Cardiac atrium fibroblast (primary cell): ENCODE data around the genes AK9, GPR6 and CDC40.

DNA sequence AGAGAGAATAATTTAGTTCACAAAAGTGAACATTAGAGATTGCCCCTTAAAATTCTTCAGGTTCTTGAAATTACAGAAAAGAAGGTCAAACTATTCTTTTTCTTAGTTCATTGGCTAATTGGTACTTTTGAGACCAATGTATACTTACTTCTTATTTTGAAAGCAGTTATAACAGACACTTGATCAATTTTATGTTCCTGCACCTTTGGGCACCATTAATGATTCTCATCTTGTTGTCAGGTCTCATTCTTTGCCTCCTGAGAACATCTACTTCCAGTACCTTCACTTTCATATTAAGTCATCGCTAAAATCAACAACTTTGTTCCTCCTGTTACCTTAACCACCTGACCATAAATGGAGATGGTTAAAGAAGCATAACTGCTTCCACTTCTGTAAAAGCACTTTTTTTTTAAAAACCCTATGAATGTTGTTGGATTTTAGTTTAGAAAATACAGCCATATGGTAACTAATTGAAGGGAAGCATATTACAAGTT, 53.7 kb downstream of the AFG1L start:
- RAMPAGE, long total RNA: no peak

DNA sequence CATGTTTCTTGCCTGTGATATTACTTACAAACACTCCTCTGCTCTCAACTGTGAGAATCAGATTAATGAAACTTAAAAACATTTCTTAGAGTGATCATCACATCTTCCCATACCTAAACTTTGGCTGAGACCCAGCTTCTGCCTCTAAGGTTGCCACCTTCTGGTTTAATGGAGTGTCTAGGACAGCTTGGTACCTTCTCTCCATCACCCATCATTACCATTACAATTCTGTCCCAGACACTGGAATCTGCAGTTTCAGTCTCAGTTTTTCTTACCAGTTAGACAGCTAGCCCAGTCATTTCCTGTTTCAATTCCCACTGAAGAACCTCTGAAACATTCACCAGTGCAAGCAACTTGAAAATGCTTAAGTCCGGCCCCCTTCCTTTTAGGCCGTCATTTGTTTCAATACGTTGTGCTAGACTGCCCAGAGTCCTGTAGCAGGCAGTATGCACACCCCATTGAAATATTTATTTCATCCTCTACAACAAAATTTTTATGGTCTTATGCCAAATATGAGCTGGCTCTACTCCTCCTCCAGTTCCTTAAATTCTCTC, 107.0 kb upstream of the FOXO3 start:
- RAMPAGE, long total RNA: no peak

DNA sequence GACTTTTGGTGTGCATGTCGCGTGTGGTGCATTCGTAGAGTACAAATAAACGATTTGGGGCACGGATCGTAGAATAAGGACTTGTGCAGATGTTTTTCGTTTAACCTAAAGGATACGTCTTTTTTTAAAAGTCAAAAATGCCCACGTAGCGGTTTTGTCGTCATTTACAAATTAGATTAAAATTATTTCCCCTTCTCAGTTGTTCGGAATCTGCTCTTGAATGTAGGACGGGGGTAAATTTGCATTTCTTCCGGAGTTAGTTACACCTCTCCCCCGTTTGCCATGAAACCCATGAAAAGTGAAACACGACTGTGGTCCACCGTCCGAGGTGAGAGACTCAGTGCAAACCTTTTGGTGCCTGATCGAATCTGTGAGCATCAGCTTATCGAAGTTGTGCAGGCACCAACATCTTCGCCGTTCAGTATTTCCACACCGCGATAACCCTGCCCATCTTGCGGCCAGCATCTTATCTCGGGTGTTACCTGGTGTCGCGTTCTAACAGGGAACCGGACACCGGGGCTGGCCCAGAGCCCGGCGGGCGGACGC, 1.9 kb upstream of the FOXO3 start:
- RAMPAGE, long total RNA: no peak

DNA sequence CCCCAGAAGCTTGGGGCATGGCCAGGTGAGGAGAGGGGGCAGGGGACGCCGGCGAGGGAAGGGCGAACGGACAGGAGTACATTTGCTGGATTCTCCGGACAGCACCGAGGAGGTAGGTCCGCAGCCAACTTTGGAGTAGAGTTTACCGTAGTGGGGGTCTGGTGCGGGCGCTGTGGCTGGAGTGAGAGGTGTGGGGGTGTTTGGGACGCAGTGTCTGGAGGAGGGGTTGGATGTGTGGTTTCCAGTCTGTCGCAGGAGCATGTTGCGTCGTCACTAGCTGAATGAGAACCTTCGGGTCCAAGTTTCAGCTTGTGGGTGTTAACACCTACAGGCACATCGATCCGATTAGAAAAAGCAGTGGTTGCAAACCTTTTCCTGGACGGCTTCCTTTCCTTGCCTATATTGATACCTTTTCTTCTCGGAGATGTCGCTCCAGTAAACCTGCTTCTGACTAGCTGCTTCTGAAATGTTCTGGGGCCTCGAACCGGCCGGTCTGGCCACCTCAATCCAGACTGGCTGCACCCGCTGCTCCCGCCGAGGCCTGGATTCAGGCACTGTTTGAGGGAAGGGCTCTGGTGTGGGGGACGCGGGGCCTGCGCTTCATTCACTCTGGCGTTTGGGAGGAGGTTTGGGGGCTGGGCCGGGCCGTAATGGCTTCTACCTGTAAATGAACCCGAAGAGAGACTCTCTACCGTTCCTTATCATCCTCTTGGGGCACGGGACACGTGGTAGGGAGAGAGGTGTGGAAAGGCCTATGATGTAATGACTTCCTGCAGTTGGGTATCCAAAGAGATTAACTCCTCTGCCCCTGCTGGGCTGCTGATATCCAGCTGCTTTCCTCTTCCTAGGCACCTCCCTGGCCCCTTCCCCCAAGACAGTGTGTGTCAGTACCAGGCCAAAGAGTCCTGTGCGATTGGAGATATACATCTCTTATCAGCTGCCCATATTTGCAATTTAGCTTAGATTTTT, 1.6 kb downstream of the FOXO3 start:
- RAMPAGE, long total RNA: no peak

DNA sequence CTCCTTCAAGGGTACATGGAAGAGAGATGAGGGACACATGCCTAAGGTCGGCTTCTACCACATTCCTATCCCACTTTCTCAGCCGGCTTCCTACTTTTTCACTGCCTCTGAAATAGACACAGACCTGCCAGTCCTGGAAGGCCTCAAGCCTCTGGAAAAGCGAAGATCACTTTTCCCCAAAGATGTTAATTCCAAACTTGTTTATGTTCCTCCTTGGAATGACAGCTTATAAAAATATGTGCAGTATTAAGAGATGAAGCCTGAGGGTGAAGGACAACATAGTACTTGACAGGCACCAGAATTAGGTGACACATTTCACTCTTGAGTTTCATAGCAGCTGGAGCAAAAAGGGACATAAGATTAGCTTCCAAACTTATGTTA, 25.2 kb downstream of the FOXO3 start:
- RAMPAGE, long total RNA: no peak

GRCh38 chr6:108597943-108598773, 37.4 kb downstream of the FOXO3 start:
- RAMPAGE, long total RNA: no peak

GRCh38 chr6:108653685-108654488, 93.2 kb downstream of the FOXO3 start:
- RAMPAGE, long total RNA: no peak

DNA sequence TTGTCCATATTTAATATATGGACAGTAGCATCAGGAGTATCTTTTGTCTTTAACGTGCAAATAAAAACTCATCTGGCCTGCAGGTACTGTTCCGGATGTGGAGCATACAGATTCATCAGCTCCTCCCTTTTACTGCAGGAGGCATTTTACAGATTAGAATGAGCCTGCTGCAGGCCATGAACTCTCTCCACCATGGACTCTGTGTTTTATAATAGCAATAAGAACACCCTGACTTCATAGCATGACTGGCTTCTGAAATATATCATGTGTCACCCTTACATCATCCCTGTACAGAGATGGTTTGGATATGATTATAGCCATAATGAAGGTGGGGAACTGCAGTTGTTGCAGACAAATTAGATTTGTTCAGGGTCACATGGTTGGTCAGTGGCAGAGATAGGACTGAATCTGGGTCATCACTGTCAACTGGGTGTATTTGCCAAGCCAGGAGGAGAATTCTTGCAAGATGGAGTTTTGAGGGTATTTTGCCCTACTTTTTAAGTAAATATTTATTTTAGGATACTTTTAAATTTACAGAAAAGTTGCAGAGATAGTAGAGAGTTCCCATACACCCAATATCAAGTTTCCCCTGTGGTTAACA, 100.7 kb downstream of the FOXO3 start:
- RAMPAGE, long total RNA: no peak

DNA sequence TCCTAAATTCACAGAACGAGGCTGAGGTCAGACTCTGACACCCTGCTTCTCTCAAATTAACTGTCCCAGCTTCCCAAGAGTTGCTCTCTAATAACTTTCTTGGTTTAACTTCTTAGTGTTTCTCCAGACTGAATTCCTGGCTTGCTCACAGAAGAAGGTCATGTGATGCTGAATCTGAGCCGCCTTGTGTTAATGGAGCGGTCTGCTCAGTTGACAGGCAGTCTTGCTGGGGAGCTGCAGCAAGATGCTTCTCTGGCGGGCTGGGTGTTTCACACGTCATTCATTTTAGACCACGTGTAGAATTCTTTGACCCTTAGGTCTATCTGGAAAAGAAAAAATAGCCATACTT, 107.3 kb downstream of the FOXO3 start:
- RAMPAGE, long total RNA: no peak

DNA sequence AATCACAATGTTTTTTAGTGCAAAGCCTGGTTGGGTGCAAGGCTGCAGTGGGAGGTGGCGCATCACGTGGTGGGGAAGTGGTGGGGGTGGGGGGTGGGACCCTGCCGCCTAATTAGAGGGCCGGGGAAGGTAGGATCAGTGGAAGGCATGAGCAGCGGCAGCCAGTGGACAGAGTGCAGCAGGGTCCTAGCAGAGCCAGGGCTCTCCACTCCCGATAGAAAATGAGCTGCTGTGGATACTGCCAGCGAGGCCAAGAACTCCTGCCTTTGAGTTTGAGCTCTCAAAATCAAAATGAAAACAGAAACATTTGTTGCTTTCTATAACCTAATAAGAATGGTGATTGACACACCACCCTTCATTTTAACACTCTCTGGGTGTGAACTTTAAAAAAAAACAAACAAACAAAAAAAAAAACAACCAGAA, 8.9 kb upstream of the ARMC2 start:
- RAMPAGE, long total RNA: no peak

GRCh38 chr6:108851037-108851410, 2.8 kb downstream of the ARMC2 start:
- RAMPAGE, long total RNA: no peak

DNA sequence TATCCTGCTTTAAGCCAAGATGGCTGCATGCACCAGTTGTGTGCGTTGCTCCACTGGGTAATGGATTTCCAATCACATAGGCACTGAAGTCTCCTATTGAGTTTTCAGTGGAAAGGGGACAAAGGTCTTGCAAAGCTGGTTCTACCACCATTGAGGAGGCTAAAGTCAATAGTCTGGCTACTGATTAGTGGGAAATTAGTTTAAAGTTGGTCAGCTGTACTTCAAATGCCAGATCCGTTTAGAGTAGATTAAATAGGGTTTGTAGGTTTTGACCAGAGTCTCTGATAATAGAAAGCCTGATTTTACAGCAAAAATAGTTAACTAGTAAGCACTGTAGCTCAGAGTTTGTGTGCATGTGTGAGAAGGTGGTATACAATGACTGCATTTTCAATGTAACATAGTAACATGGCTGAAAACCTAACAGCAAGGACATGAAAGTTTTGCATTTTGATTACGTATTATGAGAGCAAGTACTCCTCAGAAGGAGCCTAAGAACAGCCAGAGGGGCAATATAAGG, 104.8 kb downstream of the SESN1 start:
- RAMPAGE, long total RNA: no peak

DNA sequence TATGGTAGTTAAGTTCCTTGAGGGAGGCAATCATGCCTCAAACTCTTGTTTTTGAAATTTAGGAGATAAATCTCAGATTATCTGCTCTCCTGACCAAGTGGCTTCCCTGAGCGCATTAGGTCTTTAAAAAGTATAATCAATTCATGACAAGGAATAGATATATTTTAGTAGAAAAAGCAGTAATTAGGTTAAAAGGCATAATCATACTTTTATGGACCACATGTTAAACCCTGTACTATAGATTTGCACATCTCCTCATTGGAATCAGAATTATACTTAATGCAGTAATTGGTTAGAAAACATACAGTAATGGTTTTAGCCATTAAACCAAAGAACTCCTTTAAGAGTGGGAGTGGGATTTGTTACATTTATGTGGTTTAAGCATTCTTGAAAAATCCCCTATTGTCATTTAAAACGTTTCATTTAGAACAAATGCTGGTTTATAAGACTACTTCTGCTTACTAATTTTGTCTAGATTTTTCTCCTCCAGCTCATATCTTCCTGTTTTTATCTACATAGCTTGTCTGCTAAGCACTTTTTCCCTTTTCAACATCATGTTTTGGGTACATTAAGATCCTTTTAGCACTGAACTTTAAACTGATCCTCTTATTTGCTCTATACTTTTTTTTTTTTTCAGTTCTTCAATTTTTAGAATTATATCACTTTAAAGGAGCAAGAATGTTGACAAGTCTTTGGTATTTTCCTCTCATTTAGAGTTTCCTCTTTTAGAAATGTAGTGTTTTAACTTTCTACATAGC, 81.1 kb downstream of the SESN1 start:
- RAMPAGE, long total RNA: no peak

GRCh38 chr6:109236349-109237522, 141.4 kb downstream of the CEP57L1 start:
- RAMPAGE, long total RNA: no peak

DNA sequence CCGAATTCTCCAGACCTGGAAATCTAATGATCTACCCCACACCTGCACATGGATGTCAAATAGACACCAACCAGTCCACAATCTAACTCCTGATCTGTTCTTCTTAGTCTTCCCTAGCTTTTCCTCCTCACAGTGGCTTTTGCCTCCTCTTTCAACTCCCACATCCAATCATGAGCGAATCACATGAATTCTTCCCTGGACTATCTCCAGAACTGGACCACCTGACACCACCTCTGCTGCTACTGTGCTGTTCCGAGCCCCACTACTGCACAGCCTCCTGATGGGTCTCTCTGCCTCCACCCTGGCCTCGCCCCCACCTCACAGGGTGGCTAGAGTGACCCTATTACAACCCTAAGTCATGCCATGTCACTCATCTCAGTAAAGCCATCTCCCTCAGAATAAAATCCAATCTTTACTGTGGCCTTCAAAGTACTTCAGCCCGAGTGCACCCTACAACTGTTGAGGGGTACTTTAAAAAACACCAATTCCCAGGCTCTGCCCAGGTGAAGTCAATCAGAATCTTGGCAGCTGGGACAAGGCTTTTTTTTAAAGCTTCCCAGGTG, 10.3 kb downstream of the ZBTB24 start:
- RAMPAGE, long total RNA: no peak

DNA sequence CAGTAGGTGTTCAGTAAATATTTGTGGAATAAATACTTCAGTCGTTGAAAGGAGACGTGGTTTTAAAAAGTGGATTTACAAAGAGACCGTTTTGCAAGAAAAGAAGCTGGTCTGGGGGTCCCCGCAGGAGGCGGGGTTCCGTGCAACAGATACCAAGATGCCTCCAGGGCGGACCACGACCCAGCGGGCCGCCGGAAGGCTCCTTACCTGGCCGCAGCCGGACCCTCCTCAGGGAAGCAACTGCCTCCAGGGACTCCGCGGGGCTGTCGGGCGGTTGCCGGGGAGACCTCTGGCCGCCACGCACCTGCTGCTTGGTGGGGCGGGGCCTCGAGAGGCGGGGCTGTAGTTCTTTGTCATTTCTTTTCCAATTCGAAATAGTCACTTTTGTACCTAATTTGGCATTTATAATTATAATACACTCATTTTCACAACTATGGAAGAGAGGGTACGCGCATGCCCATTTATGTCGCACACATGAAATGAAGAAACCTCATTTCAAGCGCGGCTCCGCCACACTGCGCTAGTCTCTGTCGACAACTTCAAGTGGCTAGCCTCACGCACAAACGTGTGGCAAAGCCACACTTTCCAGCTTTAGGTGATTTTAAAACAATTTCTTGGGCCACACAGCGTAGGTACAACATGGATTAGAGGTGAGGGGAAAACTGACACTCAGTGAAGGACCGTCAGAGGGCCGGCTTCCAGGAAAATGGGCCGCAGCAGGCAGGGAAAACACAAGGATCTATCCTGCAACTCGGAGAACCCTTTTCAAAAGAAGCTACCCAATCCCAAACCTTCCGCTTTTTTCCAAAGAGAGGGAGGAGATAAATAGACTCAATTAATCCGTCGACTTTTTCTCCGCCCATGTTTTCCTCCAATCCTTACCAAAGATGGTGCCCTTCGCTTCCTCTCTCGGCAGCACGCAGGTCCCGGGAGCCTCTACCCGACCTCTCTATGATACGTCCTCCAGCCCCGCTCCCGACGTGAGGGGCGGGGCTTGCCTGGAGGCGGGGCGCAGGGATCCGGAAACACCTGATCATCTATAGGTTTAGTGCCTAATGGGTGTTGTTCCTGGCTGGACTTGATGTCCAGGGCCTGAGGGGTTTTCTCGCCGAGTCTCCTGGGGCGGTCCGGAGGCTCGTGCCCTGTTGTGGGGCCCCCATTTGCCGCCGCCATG, at the start of gene AK9:
Gene AK9 (minus strand): TSS at position 938 of the 1,174 bp plus-strand sequence.
- RAMPAGE, long total RNA: no peak

DNA sequence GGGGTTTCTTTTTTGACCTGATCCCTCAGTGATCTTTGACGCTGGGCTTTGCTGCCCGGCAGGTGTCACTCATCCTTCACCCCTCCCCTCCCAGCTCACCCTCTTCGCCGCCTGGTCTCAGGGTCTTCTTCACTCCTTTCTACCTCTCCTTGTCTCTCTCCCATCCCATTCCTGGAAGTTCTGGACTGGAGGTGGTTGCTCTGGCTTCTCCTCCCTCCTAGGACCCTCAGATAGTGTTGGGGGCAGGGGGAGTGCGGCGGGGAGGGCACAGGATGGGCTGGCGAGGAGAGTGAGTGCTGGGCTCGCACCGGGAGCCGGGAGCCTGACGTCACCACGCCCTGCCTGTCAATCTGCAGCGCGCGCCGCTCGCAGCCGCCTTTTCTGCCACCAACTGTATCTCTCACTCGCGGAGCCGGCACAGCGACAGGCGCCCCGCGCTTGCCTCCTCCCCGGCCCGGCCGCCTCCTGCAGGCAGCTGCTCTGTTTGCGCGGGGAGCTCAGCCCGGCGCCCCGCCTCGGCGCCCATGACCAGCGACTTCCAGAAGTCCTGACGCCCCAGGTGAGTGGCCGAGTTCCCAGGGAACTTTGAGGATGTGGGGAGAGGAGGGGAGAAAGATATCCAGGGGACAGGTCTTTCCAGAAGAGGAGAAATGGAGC, at the start of gene GPR6:
Gene GPR6 (plus strand): TSS at position 403 of the 657 bp plus-strand sequence.
- RAMPAGE, long total RNA: no peak

GRCh38 chr6:110179778-110180339, 368 bp upstream of the CDC40 start:
- RAMPAGE, long total RNA: no peak

GRCh38 chr6:110180340-110181010, at the start of gene CDC40:
TSS of gene CDC40 (plus strand) at chr6:110180427.
- RAMPAGE, long total RNA: start-site peak on the plus strand at chr6:110180402-110180450, 487 and 37 reads in 2 replicates

GRCh38 chr6:110215346-110215875, 35.2 kb downstream of the CDC40 start:
- RAMPAGE, long total RNA: no peak